Measurements from ENCODE around the gene NEB.

- PRO-cap = no peak
These were observed 4.3 kb downstream of the ZEB2 start for GRCh38 chr2:144515357-144516244.

DNA sequence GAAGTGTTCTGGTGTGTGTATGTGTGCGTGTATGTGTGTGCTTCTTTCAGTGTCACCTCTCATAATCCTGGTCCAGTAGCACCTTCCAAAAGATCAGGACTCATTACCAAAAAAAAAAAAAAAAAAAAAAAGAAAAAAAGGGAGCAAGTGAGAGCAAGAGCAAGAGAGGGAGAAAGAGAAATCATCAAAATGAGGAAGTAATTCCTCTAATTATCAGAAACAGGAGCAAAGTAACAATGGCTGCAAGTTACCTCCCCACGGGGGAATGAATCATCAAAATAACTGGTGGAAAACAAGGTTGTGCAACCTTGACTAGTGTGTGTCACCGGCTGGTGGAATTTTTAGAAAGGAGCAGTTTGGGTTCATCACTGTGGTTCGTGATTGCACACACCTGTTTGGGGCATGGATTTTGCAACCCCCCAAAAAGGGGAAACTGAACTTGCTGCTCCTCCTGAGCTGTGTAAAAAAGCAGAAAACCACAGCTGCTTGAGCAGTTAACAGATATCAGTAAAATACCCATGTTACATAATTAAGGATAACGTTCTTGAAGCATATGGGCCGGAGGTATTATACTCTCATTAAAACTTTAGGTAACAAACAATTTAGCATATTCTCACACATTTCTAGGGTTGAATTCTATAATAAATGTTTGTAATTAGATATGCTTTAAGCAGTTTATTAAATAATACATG lies 184.0 kb upstream of the ZEB2 start:
- PRO-cap = no peak

DNA sequence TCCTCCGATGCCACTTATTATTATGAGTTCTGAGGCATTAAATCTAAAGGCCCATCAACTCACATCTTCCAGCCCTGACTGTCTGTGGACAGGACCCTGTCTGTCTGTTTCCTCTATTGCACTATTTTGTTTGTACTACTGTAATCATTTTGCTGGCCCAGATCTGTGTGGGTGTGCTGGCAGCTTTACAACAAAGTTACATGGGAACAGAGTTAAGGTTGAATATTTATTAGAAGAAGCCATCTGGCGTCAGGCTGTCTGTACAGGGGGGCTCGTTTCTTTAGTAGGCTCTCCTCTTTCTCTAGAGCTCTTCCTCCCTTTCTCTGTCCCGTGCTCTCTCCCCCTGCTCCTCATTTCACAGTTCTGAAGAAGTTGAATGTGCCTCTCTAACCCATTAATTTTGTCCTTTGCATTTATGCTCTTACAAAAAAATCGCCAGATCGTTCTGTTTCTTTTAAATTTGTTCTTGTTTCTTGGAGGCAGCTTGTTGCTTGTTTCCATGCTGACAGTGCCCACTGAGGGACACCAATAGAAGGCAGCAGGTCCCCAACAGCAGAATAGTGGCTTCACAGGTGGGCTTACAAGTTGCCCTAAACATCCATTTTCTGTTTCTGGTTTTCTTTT lies 315.1 kb upstream of the ZEB2 start:
- PRO-cap = no peak

DNA sequence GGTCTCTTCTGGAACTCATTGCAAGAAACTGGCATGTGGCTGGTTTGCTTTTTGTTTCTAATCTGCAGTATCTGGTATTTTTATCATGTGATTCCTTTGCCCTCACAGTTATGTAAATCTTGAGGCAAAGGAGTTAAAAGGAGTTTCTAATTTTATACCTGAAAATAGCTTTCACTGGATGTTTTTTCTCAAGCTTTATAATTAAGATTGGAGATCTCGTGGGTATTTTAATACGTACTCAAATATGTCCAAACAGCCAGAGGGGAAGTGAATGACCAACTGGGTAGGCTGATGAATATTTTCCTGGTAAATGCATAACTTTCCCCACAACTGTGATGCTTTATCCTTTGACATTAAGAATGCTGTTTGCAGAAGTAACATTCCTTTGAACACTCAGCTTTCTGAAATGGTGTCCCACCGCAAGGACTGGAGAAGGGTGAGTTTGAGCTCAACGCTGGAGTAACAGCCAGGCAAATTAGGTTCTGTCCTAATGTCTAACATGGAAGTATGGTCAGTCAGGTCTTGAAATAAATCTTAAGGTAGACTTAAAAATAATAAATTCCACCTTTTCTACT lies 503.0 kb upstream of the ZEB2 start:
- PRO-cap = no peak

GRCh38 chr2:147896015-147896596 lies 51.3 kb downstream of the ACVR2A start:
- PRO-cap = no peak

- PRO-cap = no peak
These were observed 78.9 kb downstream of the MBD5 start for GRCh38 chr2:148099836-148100223.

- PRO-cap = no peak
These were observed 243.6 kb downstream of the MBD5 start for GRCh38 chr2:148264356-148265012.

DNA sequence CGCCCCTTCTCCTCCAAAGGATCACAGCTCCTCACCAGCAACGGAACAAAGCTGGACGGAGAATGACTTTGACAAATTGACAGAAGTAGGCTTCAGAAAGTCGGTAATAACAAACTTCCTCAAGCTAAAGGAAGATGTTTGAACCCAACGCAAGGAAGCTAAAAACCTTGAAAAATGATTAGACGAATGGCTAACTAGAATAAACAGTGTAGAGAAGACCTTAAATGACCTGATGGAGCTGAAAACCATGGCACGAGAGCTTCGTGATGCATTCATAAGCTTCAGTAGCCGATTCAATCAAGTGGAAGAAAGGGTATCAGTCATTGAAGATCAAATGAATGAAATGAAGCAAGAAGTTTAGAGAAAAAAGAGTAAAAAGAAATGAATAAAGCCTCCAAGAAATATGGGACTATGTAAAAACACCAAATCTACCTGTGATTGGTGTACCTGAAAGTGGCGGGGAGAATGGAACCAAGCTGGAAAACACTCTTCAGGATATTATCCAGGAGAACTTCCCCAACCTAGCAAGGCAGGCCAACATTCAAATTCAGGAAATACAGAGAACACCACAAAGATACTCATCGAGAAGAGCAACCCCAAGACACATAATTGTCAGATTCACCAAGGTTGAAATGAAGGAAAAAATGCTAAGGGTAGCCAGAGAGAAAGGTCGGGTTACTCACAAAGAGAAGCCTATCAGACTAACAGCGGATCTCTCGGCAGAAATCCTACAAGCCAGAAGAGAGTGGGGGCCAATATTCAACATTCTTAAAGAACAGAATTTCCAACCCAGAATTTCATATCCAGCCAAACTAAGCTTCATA lies 61.6 kb downstream of the EPC2 start:
- PRO-cap = no peak

DNA sequence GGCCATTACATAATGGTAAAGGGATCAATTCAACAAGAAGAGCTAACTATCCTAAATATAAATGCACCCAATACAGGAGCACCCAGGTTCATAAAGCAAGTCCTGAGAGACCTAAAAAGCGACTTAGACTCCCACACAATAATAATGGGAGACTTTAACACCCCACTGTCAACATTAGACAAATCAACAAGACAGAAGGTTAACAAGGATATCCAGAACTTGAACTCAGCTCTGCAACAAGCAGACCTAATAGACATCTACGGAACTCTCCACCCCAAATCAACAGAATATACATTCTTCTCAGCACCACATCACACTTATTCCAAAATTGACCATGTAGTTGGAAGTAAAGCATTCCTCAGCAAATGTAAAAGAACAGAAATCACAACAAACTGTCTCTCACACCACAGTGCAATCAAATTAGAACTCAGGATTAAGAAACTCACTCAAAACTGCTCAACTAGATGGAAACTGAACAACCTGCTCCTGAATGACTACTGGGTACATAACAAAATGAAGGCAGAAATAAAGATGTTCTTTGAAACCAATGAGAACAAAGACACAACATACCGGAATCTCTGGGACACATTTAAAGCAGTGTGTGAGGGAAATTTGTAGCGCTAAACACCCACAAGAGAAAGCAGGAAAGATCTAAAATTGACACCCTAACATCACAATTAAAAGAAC lies 62.8 kb downstream of the EPC2 start:
- PRO-cap = no peak

GRCh38 chr2:148877324-148877925 lies 2.4 kb downstream of the KIF5C start:
- PRO-cap = no peak

GRCh38 chr2:149111323-149111965 lies 72.9 kb downstream of the LYPD6B start:
- PRO-cap = no peak

- PRO-cap = no peak
These were observed 128.5 kb downstream of the LYPD6B start for GRCh38 chr2:149166955-149167491.

DNA sequence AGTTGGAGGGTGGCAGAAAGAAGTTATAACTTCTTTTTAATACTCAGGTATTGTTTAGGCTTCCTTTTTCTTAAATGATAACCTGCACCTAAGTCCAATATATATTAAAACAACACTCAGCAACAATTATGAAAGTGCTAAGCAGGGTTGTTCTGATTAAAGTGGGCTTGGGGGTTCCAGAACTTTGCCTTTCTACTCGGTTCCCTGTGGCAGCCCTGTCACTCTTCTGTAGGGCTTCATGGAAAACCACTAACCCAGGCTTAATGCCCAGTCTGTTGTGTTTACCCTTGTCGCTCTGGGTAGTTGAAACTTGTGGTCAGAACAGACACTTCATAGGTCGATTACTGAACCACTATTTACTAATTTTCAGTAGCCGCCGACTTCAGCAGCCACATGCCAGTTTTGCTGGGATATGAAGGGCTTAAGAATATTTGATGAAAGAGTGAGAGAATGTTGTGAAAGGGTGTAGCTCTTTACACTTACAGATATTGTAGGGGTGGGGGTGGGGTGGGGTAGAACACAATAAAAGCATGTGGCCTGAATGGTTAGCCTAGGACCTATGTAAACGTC lies 362.3 kb downstream of the RND3 start:
- PRO-cap = no peak

DNA sequence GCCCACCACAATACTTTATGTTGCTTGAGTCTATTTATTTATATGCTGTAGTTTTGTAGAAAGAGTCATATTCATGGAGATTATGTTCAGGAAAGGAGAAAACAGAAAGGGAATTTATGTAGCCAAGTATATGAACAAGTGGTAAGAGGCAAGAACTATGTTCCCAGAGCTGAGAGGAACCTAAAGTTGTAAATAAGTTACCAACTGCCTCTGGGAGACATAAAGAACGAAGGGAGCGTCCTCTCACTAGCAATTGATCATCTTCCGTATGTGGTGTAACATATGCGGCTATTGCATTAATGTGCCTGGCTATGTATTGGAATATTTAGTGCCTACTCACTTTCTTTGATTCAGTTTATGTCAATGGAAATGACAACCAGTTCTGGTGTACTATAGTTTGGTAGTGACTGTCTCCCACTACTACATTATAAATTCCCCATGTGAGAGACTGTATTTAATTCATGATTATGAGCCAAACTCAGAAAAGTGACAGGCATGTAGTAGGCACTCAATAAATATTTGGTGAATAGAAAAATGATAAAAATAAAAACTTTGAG lies 21.3 kb downstream of the RND3 start:
- PRO-cap = no peak

GRCh38 chr2:150733162-150733543 lies 245.7 kb upstream of the RND3 start:
- PRO-cap = no peak

DNA sequence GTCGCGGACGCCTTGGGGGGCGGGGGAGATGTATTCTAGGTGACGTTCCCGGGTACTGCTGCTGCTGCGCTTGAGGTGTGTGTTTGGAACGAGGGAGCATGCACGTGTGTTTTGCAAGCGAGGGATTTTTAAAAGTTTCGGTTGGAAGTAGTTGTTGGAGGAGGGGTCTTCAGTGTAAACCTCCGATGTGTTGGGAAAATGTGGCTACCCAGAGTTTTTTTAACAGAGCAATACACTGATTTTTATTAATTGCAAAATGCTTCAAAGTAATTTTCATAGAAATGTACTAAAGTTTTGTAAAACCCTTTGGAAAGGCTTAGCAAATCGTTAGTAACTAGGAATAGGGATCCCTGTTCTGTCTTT lies 932 bp downstream of the RIF1 start:
- PRO-cap = bidirectional peak, plus-strand start at position 67 of the sequence, minus-strand start outside the sequence

DNA sequence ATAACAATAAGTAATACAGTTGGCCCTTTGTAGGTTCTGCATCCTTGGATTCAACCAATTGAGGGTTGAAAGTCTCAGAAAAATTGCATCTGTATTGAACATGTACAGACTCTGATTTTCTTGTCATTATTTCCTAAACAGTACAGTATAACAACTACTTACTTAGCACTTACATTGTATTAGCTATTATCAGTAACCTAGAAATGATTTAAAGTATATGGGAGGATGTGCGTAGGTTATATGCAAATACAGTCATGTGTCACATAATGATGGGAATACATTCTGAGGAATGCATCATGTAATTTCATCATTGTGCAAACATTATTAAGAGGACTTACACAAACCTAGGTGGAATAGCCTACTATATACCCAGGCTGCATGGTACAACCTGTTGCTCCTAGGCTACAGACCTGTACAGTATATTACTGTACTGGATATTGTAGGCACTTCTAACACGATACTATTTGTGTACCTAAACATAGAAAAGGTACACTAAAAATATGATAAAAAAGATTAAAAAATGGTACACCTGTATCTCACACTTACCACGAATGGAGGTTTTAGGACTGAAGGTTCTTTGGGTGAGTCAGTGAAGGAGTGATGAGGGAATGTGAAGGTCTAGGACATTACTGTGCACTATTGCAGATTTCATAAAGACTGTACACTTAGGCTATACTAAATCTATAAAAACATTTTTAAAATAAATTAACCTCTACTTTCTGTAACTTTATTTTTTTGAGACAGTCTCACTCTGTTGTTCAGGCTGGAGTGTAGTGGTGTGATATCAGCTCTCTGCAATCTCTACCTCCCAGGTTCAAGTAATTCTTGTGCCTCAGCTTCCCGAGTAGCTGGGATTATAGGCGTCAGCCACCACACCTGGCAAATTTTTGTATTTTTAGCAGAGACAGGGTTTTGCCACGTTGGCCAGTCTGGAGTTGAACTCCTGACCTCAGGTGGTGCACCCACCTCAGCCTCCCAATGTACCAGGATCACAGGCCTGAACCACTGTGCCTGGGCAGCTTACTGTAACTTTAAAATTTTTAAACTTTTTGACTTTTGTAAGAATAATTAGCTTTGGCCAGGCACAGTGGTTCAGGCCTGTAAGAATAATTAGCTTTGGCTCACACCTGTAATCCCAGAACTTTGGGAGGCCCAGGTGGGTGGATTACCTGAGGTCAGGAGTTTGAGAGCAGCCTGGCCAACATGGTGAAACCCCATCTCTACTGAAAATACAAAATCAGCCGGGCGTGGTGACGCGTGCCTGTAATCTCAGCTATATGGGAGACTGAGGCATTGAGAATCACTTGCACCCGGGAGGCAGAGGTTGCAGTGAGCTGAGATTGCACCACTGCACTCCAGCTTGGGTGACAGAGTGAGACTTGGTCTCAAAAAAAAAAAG lies 8.3 kb downstream of the RIF1 start:
- PRO-cap = no peak

- PRO-cap = no peak
These were observed at the start of gene NEB for GRCh38 chr2:151734289-151734742. NEB (minus strand) TSS chr2:151734476.

DNA sequence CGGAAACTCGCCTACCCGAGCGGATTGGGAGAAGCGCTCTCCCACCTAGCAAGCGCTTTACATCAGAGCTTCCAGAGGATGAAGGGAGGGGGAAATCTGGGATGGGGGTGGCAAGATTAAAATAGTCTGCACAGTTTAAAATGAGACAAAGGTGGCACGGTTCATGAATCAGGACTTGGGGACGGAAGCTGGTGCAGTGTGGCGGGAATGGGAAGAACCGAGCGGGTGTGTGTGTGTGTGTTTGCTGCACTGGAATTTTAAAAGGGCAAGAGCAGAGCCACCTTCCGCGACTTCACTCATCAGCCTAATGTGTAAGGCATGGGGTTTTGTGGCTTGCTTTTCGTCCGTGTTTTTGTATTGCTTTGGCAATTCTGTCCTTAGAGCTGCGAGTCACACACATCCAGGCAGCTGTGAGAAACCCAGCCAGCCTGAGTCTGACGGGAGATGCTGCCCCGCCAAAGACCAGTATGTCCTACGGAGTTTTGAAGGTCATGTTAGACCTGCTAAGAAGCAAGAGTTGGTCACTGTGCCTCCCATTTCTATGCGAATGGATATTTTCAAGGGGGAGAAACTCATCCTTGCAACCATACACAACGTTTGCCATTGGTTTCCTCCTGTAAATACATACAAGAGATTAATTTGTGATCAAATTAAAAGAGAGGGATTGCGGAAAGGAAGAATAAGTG lies 534 bp upstream of the CACNB4 start:
- PRO-cap = unidirectional peak, minus-strand start at position 203 of the sequence

- PRO-cap = no peak
These were observed 527 bp downstream of the STAM2 start for GRCh38 chr2:152175121-152175351.